GM12891 (cell line): ENCODE measurements around a stretch of chr2.

- RRBS: no CpG with 5 or more reads among the region's 5 CpGs
Measured at GRCh38 chr2:85844357-85844902, 44.4 kb downstream of the ST3GAL5 start.

- RRBS: no CpG with 5 or more reads among the region's 11 CpGs
Measured at GRCh38 chr2:85954831-85955730, 66.3 kb upstream of the ST3GAL5 start.

GRCh38 chr2:85997736-85998333 is 107.9 kb downstream of the POLR1A start:
- RRBS: no CpG with 5 or more reads among the region's 8 CpGs

GRCh38 chr2:86079858-86080364 is 25.8 kb downstream of the POLR1A start:
- RRBS: no CpG with 5 or more reads among the region's 9 CpGs

- RRBS: no CpG with 5 or more reads among the region's 1 CpG
Measured at GRCh38 chr2:86185436-86186266, 9.6 kb downstream of the IMMT start.

DNA sequence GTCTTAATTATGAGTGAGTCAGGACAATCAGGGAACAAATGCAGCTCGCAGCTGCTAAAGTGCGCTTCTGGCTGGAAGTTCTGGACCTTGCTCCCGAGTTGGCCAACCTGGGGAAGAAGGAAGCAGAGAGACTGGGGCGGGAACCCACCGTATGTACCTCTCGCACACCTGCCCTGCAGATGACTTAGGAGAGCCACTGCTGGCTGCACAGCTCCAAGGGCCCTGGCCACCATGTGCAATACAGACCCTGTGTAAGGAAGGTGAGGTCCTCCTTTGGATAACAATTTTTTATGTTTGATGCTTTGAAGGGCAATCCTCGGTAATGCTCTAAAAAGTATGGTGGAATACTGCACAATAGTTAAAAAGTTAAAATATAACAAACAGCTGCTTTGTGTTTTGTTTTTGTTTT is 42.3 kb downstream of the REEP1 start:
- RRBS: no CpG with 5 or more reads among the region's 7 CpGs

- RRBS: no CpG with 5 or more reads among the region's 12 CpGs
Measured at GRCh38 chr2:86368243-86368807, 30.9 kb upstream of the REEP1 start.

GRCh38 chr2:86440378-86441272 is 546 bp upstream of the KDM3A start:
- RRBS: 1% methylated on average over 6 of the region's 41 CpGs

- RRBS: no CpG with 5 or more reads among the region's 3 CpGs
Measured at GRCh38 chr2:86449172-86449761, 8.1 kb downstream of the KDM3A start.

DNA sequence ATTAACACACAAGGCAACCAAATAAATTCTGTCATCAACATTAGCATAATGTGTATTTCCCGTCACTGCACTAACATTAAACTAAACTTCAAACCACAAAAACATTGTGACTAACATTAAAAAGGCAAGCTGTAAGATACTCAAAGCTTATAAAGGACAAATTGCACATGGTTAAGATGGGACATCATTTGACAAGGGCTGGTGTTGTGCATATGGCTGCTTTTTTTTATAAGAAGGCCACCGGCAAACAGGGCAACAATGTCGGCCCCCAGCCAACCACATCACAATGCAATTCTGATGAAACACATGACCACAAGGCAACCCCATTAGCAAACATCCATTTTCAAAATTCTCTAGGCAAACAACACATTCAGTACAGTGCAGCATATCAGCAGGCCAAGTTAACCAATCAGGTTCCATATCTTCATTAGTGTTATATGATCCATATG is 20.0 kb downstream of the RNF103 start:
- RRBS: no CpG with 5 or more reads among the region's 3 CpGs

- RRBS: 1% methylated on average over 45 of the region's 103 CpGs
Measured at GRCh38 chr2:86622838-86623720, 586 bp downstream of the RNF103 start.

- RRBS: no CpG with 5 or more reads among the region's 9 CpGs
Measured at GRCh38 chr2:86783638-86784397, 6.9 kb downstream of the CD8A start.

- RRBS: no CpG with 5 or more reads among the region's 4 CpGs
Measured at GRCh38 chr2:87136625-87136856, 114.9 kb upstream of the PLGLB1 start.

DNA sequence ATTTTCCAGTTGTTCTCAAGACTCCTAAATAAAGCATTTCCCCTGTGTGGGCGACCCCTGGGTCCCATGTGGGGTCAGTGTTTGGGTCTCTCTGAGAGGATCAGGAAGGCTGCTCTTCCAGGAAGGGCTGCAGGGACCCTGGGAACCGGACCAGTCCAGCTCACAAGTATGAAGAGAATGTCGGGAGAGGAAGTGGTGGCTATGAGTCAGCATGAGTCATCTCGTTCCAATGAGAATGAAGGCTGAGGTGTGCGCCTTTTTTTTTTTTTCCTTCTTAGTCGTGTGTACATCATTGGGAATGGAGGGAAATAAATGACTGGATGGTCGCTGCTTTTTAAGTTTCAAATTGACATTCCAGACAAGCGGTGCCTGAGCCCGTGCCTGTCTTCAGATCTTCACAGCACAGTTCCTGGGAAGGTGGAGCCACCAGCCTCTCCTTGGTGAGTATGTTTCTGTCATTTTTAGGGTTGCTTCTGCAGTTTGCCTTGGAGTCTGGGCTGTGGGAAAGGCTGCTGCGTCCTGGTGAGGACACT is 292.6 kb upstream of the PLGLB2 start:
- RRBS: no CpG with 5 or more reads among the region's 10 CpGs

DNA sequence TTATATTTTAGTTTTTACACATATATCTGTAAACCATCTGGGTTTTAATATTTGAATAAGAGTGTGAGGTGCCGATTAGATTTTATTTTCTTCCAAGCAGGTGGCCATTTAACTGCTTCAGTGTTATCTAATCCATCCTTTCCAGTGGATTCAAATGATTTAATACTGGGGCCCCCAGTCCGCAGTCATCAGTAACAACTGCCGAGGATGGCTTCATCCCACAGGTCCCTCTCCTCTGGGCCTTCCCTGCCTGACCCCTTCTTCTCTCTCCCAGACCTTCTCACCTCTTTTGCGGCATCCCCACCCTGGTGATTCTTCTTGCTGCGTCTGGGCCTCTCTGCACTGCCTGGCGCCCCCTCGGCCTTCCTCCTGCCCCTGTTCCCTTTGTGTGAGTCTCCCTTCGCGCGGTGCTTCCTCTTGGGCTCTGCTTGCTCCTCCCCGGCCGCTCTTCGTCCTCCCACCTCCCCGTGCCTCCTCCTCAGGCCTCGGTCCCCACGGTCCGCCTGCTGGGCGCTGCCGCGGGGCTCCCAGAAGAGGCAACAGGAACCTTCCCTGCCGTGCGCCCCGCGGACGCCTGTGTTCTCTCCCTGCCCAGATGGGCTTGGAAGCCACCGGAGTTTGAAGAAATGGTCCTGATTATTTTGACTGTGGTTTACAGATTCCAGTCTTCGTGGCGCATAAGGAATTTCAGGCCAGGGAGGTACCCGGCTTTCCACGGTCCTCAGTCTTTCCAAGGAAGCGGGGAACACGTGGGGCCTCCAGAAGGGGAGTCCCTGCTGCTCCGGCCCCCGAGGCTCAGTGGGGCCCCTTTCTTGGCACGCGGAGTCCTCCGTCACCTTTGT is 52.6 kb downstream of the KRCC1 start:
- RRBS: 53% methylated on average over 6 of the region's 37 CpGs

- RRBS: no CpG with 5 or more reads among the region's 4 CpGs
Measured at GRCh38 chr2:88136647-88137189, 8.9 kb upstream of the FABP1 start.

GRCh38 chr2:88690944-88691354 is 524 bp upstream of the RPIA start:
- RRBS: no CpG with 5 or more reads among the region's 13 CpGs

DNA sequence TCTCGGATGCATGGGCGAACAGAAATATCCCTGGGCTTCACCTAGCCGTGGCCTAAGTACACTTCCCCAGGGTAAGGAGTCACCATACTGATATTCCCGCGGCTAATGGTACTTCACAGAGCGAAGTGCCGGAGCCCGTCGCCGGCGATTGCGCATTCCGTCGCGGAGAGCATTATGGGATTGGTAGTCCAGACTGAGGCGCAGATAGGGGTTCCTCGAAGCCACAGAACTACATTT is 200 bp upstream of the RPIA start:
- RRBS: no CpG with 5 or more reads among the region's 17 CpGs

- RRBS: no CpG with 5 or more reads among the region's 4 CpGs
Measured at GRCh38 chr2:88738189-88738687, 46.8 kb downstream of the RPIA start.